ENCODE measurements around the gene MBD3L2B.

GRCh38 chr19:5691971-5693015 lies 2.2 kb downstream of the RPL36 start:
- RRBS = 72% methylated on average over 10 of the region's 38 CpGs

DNA sequence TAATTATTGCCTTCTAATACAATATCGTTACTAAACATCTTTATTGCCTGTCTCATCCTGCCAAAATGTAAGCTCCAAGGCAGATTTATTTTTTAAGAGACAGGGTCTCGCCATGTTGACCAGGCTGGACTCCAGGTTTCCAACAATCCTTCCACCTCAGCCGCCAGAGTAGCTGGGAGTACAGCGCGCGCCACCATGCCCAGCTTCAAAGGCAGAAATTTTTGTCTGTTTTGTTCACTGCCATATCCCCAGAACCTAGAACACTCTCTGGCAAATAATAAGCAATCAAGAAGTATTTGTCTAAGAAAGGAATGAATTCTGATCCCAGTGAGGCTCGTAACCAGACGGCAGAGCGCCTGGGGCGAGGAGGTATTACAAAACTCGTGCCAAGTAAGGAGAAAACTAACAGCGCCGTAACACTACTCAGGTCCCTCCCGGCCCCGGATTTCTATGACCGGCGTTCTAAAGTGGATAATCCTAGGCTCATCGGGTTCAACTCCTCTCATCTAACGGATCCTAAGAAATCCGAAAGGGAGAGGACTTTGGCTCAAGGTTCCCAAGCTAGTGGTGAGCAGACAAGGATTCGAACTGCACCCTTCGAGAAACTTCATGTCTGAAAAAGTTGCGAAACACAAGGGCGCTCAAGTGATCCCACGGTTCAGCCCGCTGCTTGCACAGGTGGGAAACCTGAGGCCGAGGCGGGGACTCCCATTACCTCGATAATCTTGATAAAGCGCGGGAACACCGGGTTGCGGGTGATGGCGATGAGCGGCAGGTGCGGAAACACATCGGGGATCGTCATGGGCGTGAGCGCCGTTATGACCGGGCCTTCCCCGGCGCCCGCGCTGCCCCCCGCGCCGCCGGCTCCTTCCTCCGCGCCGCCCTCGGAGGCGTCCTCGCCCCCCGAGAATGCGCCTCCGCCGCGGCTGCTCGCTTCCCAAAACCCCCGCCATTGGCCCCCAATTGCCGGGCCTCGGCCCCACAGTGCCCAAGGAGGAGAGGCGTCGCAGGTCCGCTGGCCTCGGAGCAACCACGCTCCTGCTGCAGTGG lies 632 bp downstream of the LONP1 start:
- RRBS = 6% methylated on average over 21 of the region's 70 CpGs

GRCh38 chr19:5788153-5788462 lies 2.9 kb downstream of the DUS3L start:
- RRBS = no CpG with 5 or more reads among the region's 9 CpGs

GRCh38 chr19:5838532-5839363 lies 754 bp downstream of the FUT6 start:
- RRBS = 61% methylated on average over 2 of the region's 19 CpGs

- RRBS = no CpG with 5 or more reads among the region's 15 CpGs
These were observed 8.5 kb upstream of the FUT6 start for GRCh38 chr19:5847747-5848623.

DNA sequence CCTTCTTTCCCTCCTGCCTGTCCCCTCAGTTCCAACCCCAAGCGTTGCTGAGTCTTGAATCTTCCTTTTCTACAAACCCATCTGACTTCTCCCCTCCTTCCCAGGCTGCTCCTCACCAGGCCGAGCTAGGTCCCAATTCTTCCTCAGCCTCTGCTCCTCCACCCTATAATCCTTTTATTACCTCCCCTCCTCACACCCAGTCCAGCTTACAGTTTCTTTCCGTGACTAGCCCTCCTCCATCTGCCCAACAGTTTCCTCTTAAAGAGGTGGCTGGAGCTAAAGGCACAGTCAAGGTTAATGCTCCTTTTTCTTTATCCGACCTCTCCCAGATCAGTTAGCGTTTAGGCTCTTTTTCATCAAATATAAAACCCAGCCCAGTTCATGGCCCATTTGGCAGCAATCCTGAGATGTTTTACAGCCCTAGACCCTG lies 9.1 kb upstream of the FUT6 start:
- RRBS = no CpG with 5 or more reads among the region's 5 CpGs

- RRBS = no CpG with 5 or more reads among the region's 34 CpGs
These were observed 53.0 kb downstream of the RFX2 start for GRCh38 chr19:6056899-6058053.

DNA sequence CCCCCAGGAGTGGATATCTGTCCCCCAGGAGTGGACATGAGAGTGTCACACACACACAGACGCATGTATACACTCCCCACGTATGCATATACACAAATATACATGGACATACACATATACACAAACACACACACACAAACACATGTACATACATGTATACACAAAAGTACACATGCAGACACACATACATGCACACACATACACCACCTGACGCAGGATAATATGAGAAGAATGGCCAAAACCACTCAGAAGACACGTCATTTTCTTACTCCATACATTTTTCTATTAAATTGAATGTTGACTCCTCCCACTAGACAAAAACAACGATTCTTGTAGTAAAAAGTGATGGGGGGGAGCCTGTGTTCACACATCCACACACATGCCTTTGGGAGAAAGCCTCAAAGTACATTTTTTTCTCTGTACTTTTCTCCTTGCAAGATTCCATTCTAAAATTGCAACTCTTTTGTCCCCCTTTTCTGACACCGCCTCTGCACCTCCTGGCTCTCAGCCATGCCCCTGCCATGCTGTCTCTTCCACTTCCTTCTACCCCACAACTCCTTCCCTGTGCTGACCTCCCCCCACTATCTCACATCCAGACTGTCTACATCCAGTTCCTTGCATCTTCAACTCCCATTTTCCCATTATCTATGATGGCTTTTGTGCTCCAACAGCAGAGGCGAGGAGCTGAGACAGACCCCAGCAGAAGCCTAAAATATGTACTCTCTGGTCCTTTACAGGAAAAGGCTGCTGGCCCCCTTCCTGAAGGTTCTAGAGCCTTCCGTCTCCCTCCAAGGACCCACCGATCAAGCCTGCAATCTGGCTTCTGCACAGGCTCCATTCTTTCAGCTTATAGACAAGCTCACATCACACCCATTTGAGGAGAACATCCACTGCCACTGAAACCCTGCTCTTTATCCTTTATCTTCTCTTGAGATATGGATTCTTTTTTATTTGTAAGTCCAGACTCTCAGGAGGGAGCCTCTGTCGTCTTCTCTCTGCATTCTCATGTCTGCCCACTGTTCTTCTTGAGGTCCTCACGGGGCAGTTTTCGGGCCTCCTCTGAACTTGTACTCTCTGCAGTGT lies 50.3 kb downstream of the RFX2 start:
- RRBS = no CpG with 5 or more reads among the region's 12 CpGs

DNA sequence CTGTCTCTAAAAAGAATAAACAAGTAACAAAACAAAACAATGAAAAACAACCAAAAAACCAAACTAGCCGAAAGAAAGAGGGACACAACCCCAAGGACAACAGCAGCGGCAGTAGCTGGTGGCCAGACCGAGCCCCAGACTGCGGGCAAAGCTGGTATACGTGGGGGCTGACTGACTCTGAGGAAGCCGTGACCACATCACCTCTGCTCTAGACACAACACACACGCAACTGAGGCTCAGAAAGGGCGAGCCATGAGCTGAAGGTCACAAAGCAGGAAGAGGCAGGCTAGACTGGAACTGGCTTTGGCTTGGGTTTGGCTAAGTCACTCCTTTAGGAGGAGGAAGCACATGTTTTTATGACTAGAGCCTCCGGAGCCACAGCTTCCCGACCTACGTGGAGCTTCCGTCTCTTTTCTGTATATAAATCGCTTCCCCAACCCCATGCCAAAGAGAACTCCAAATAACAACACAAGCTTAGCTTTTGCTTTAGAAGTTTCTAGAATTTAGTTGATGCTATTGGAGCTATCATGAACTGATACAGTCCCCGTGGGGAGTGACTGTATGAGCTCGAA lies 48.1 kb downstream of the RFX2 start:
- RRBS = no CpG with 5 or more reads among the region's 15 CpGs

DNA sequence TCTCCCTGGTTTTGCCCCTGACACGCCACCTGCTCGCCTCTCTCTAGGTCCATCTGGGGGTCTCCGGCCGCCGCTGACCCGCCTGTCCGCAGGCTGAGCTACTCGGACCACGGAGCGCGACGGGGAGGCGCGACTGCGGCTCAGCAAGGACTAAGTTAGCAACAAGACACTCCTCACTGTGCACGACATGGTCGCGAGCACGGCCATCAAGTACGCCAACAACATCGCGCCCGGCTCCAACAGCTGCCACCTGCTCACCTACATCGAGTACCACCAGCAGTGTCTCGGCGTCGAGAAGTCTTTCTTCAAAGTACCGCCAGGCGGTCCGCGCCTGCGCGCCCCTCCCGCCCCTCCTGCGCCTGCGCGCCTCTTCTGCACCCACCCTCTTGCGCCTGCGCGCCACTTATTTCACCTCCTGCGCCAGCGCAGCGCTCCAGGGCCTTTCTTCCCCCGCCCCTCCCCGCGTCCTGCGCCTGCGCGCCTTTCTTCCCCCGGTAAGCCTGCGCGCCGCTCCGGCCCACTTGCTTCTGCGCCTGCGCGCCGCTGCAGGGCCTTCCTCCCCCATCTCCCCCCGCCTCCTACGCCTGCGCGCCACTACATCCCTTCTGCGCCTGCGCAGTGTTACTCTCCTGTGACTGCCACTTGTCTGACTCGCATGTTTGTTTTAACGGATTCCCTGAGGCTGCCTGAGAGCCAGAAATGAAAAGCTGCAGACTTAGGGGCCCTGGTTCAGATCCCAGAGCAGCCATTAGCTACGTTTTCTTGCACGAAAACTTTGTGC lies 63.9 kb downstream of the ACSBG2 start:
- RRBS = 0% methylated on average over 2 of the region's 68 CpGs

DNA sequence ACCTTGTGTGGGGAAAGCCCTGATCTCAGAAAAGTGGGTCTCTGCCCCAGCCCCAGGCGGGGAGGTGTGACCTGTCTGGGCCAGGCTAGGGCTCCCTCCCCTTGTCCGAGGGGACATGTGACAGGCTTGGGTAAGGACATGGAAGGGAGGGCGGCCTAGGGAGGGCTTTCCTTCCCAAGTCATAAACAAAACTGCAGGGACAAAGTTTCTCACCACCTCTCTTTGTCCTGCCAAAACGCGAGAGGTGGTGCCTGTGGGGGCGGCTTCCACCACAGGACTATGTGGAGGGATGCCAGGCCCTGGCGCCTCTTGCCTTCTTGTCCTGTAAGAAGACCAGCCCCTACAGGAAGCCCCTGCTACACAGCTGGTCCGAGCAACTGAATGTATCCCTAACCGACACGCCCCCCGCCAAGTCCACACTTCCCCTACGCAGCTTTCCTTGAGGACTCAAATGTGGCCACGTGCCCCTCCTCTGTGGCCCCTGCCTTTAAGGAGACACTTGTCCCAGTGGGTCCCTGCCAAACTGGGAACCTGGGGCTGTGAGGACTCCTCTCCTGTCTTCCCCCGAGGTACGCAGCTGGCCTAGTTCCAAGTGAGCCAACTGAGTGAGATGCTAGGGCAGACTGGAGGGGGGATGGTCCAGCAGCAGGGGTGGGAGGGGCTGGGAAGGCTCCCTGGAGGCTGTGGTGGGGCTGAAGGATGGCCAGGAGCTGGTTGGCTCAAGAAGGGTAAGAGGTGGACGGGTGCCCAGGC lies 46.2 kb downstream of the MLLT1 start:
- RRBS = no CpG with 5 or more reads among the region's 16 CpGs

- RRBS = no CpG with 5 or more reads among the region's 5 CpGs
These were observed 1.2 kb downstream of the ALKBH7 start for GRCh38 chr19:6373775-6374121.

DNA sequence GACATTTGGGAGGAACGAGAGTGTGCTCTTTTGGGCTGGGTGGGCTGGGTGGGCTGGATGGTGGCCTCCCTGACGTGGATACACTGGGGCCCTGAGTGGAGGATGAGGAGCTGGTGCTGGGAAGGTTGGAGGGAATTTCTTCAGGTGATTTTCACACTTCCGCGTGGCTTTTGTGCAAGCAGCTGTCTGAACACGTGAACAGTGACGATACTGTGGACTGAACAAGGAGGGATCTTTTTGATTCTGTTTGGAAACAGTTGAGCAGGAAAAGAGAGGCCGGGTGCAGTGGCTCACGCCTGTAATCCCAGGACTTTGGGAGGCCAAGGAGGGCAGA lies 9.0 kb upstream of the GTF2F1 start:
- RRBS = no CpG with 5 or more reads among the region's 8 CpGs

DNA sequence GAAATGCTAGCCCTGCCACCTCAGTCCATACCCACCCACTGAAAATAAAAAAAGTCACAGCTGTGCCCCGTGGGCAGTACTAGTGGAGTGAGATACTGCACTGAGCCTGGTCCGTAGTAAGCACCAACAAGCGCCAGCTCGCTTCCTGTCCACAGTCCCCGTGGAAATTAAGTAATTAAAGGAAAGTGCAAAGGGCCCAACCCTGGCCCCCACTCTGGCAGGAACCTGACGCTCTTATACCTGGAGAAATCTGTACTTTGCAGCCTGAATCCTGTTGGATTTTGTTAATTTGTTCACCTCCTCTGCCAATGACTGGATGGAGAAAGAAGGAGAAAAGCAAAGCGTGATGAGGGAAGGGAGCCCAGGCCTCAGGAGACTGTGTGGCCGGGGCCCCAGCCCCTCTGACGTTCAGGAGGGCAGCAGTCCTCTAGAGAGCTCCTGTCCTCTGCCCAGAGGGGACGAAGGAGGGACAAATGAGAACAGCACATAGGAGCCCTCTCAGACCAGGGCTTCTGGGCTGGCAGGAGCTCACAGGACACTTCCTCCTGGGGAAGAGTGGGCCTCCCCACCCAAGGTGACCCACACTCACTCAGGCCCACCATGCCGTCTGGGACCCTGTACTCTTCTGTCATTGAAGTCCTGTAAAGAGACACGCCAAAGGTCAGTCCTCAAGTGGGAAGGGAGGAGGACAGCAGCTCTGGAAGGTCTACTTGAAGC lies 4.6 kb downstream of the KHSRP start:
- RRBS = no CpG with 5 or more reads among the region's 12 CpGs

DNA sequence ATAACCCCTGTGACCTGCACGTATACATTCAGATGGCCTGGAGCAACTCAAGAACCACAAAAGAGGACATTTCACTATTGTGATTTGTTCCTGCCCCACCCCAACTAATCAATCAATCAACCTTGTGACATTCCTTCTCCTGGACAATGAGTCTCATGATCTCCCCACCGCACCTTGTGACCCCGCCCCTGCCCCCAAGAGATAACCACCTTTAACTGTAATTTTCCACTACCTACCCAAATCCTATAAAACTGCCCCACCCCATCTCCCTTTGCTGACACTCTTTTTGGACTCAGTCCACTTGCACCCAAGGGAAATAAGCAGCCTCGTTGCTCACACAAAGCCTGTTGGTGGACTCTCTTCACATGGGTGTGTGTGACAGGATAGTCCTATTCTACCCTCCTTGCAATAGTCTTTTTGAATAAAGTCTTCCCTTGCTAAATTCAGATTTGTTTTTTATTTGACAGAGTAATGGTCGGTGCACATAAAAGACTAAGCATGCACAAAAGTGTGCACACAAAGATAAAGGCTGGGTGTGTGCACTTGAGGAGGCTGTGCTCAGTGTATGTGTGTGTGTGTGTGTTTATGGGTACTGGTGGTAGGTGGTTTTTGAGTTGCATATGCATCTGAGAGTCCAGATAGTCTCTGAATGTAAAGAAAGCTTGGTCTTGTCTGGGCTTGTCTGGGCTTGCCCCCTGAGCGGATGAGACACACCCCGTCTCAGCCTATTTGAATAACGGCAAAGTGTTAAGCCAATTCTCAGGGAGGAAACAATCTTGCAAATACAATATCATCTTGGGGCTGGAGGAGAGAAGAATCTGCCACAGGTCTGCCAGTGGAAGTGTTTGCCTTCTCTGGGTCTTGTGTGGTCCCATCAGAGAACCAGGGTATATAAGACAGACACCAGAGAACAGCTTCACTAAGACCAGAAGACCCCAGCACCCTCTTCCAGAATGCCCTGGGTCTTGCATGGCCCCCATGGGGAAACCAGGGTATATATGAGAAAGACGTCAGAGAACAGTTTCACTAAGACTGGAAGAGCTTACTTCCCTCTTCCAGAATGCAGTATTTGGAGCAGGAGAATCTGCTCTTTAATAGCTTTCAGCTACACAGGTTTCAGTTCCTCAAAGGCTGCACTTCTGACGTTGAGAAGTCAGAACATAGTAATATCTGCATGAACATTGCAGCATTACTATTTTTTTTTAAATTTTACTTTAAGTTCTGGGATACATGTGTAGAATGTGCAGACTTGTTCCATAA lies 13.6 kb downstream of the CD70 start:
- RRBS = no CpG with 5 or more reads among the region's 10 CpGs

GRCh38 chr19:6608786-6609022 lies 17.8 kb upstream of the CD70 start:
- RRBS = no CpG with 5 or more reads among the region's 2 CpGs

DNA sequence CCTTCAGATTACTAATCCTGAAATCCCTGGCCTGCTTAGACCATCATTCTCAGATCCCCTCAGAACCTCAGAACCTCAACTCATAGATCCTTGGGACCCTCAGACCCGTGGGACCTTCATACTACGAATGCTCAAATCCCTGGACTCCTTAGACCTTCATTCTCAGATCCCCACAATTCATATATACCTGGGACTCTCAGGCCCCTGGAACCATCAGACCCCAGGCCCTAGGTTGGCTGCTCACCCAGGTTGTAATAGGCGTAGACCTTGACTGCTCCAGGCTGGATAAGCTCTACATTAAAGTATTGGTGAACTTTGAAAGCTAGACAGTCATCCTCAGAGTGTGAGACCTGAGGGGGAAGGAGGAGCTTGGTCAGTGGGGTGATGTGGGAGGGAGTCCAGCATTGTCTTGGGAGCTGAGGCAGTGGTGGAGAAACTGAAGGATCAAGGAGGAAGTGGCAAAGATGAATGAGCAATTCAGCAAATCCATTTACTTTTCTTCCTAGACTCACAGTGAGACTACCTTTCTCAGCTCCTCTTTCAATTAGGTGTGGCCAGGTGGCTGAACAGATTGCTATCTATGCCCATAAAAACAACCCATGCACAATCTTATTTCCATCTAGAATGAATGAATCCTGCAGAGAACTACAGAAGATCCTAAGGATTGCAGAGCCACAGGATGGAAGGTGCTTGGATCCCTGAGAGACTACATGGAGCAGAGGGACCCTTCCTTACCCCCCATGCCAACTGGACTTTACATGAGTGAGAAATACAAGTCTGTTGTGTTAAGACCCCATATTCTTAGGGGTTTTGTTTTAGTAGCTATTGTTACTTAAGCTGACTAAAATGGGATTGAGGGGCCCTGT lies 10.2 kb upstream of the TNFSF14 start:
- RRBS = no CpG with 5 or more reads among the region's 3 CpGs

GRCh38 chr19:6701941-6702906 lies 18.2 kb downstream of the C3 start:
- RRBS = no CpG with 5 or more reads among the region's 15 CpGs

DNA sequence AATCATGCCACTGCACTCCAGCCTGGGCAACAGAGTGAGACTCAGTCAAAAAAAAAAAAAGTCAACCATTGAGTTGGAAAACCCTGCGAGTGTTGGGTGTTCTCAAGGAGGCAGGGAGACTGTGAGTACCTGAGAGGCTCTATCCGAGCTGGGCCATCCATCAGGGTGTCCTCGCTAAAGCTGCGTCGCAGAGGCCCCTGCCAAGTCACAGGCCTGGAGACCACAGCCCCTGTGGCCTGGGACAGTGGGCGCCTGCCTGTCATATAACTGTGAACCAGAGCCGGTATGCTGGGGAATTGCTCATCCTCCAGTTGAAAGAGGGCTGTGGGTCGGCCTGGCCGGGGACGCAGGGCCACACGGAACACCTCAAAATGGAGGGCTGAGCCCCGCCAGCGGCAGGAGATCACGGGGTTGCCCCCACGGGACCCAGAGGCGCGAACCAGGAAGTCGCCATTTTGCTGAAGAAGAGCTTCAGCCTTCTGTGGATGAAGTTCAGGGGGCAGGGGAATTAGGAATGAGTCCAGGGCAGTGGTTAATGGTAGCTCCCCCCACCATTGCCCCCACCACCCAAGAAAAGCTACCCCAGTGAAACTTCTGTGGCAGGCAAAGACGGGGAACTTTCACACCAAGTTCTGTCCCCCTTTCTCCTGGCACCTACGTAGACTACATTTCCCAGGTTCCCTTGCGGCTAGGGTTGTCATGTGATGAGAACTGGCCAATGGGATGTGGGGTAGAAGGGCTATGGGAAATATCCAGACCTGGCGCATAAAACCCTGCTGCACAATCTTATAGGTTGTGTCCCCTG lies 6.5 kb downstream of the SH2D3A start:
- RRBS = 95% methylated on average over 3 of the region's 22 CpGs

DNA sequence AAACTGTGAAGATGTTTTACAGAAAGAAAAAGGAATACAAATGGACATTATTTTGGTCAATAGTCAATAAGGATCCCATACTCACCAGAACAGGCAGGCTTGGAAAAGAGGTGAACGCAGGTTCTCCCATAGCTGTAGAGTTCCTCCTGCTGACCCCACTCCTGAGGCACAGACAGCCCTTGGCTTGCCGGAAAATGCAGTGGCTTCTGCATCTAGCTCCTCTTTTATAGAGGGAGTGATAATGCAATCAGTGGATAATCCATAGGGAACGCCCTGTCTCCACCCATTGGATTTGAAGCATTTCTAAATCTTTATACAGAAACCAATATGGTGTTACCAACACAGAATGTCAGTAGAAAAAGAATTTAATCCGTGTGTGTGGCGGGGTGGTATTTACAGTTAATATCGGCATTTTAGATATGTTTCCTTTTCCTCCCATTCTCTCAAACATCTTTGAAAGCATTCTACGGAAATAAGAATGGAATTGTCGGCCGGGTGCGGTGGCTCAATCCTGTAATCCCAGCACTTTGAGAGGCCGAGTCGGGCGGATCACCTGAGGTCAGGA lies at the start of gene MBD3L2B:
TSS of gene MBD3L2B (minus strand) at position 164 of the 565 bp plus-strand sequence.
- RRBS = no CpG with 5 or more reads among the region's 13 CpGs

All from AG04449 (cell line).